Upper lobe of left lung (tissue), 5 donors: ENCODE measurements around the genes CACNA1C and TULP3.

- PRO-cap, 2 experiments: no peak in any of the 2 experiments
- RAMPAGE, long total RNA, 4 experiments: no peak in any of the 4 experiments
Observed at GRCh38 chr12:1384907-1385123, 209.6 kb downstream of the FBXL14 start.

DNA sequence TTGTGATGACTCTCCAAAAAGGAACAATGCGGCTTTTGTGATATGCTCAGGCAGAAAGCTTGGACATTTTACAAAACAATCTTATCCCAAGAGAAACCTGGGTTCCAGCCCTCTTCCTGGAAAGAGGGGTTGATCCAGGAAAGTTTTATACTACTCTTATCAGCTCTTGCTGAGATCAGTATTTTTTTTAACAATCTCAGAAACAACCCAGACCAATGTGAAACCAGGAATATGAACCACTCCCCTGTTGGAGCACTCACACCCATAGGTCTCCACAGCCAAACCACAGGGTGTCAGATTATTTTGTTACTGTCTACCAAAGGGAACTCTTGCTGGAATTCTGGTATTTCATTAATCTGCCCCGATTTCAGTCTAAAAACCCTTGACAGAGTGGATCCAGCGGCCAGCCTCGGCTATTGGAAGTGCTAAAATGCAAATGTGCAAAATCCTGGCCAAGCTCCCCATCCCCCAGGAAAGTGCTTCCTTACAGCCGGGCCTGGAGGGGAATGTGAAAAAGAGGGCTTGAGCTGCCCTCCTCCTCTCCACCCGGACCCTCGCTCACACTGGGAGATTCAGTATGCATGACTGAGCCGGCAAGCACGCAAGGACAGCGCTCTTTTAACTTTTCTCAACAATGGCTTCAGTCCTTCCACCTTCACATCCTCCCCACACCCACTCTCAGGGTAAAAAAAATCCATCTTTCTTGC lies 4.0 kb downstream of the FBXL14 start:
- PRO-cap, 2 experiments: no peak in any of the 2 experiments
- RAMPAGE, long total RNA, 4 experiments: no peak in any of the 4 experiments

- PRO-cap, 2 experiments: no peak in any of the 2 experiments
- RAMPAGE, long total RNA, 4 experiments: no peak in any of the 4 experiments
Observed at GRCh38 chr12:1639616-1640182, 10.7 kb downstream of the WNT5B start.

DNA sequence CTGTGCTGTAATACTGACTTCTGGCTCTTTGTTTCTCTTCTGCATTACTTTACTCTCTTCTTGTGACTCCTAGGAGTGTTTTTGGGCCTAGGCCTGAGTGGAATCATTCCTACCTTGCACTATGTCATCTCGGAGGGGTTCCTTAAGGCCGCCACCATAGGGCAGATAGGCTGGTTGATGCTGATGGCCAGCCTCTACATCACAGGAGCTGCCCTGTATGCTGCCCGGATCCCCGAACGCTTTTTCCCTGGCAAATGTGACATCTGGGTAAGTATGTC lies 36.6 kb upstream of the LRTM2 start:
- PRO-cap, 2 experiments: no peak in any of the 2 experiments
- RAMPAGE, long total RNA, 4 experiments: no peak in any of the 4 experiments

DNA sequence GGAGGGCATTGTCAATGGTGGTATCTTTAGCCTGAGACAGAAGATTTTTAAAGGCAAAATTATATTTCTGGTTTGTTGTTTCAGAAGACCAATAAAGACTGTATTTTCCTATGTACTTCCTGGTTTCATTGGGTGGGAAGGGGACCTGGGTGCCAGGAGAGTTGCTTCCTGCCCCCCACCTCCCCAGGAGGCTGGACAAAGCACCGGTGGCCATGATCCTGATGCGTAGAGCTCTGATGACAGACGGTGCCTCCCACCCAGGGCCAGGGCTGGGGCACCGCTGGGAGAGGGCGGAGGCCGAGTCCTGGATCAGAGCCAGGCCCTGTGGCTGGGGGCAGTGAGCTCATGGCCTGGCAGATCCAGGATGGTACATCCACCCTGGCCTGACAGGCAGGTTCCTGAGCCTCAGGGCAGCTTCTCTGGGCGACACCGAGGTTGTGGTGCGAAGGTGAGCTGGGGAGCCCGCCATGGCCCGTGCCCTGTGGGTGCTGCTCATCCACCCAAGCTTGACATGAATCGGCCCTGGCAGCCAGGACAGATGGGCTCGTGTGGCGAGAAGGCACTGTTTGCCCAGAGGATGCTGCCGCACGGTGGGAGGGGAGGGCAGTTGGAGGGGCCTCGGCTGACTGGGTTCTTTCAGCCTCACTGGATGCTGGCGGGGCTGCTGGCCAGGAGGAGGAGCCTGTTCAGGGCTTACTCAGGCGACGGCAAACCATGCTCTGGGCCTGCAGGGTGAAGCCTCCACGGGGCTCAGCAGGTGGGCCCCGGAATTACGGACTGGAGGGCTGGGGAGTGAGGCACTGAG lies 16.5 kb downstream of the LRTM2 start:
- PRO-cap, 2 experiments: no peak in any of the 2 experiments
- RAMPAGE, long total RNA, 4 experiments: no peak in any of the 4 experiments

- PRO-cap, 2 experiments: no peak in any of the 2 experiments
- RAMPAGE, long total RNA, 4 experiments: no peak in any of the 4 experiments
Observed at GRCh38 chr12:2027235-2027737, 23.0 kb upstream of the DCP1B start.

- PRO-cap, 2 experiments: peak in 1 of 2 experiments; most common plus-strand start chr12:2053025 (in 1)
- RAMPAGE, long total RNA, 4 experiments: start-site peak on the plus strand in 1 of 4 experiments, at chr12:2053037-2053565 at its widest, 13 reads per replicate
Observed at GRCh38 chr12:2052915-2053700, at the start of gene CACNA1C. Gene CACNA1C, plus strand, starts transcription at chr12:2052987.

- PRO-cap, 2 experiments: no peak in any of the 2 experiments
- RAMPAGE, long total RNA, 4 experiments: no peak in any of the 4 experiments
Observed at GRCh38 chr12:2248744-2249524, 196.1 kb downstream of the CACNA1C start.

GRCh38 chr12:2250733-2251255 lies 198.0 kb downstream of the CACNA1C start:
- PRO-cap, 2 experiments: no peak in any of the 2 experiments
- RAMPAGE, long total RNA, 4 experiments: no peak in any of the 4 experiments

DNA sequence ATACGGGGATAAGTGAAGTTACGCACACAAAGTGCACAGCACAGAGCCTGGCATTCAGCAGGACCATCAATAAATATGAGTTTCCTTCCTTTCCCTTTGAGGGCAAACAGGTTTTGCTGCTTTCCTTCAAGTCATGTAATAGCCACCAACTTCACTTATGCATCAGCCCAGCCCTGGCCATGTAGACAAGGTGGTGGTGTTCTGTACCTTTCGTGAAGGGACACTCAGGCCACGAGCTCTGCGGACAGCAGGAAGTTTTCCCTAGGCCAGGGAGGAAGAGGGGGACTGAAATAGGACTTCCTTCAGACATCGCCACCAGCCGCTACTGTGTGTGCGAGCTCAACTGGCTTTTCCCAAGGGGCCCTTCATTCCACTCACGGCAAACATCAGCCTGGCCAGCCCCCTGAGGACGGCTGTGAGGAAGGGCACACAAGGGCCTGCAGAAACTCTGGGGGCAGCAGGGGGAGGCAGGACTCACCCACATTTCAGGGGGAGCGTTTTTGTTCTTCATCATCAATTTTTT lies 272.9 kb downstream of the CACNA1C start:
- PRO-cap, 2 experiments: no peak in any of the 2 experiments
- RAMPAGE, long total RNA, 4 experiments: no peak in any of the 4 experiments

GRCh38 chr12:2335452-2336268 lies 282.9 kb downstream of the CACNA1C start:
- PRO-cap, 2 experiments: no peak in any of the 2 experiments
- RAMPAGE, long total RNA, 4 experiments: no peak in any of the 4 experiments

DNA sequence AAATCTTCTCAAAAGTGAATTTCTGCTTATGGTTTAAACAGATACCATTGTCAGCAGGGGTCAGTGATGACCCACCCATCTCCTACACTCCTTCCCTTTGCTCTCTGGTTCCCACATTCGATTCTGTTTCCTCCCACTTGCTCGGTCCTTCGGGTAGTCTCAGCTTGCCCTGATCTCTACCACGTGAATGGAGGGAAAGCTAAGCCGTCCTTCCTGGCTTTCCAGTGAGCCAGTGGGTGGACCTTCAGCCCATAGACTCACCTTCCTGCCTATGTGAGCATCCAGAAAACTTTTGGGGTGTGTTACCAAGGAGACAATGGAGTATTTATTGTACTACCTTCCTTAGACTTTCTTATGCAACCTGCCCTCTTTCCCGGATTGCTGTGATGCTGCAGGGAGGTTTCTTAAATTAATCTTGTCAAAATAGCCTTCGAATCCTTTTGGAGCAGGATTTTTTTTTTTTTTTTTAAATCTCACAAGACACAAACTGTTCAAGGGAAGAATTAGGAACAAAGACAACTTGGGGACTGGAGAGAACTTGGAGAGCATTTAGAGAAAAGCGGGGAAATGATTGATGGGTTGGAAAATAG lies 306.4 kb downstream of the CACNA1C start:
- PRO-cap, 2 experiments: no peak in any of the 2 experiments
- RAMPAGE, long total RNA, 4 experiments: no peak in any of the 4 experiments

GRCh38 chr12:2376690-2377319 lies 324.0 kb downstream of the CACNA1C start:
- PRO-cap, 2 experiments: no peak in any of the 2 experiments
- RAMPAGE, long total RNA, 4 experiments: no peak in any of the 4 experiments

DNA sequence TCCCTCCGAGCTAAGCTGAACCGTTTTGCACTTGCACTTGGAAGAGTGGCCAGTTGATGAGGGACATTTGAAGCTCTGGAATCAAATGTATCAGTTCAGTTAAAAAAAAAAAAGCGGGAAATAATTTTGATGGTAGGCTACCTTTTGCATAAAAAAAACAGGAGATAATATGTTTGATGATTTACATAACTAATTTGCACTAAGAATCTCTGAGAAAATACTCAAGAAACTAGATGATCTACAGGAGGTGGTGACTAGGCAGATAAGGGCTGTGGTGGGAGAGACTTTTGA lies 118.2 kb upstream of the FKBP4 start:
- PRO-cap, 2 experiments: no peak in any of the 2 experiments
- RAMPAGE, long total RNA, 4 experiments: no peak in any of the 4 experiments

GRCh38 chr12:2690705-2691609 lies 103.8 kb upstream of the FKBP4 start:
- PRO-cap, 2 experiments: no peak in any of the 2 experiments
- RAMPAGE, long total RNA, 4 experiments: no peak in any of the 4 experiments

DNA sequence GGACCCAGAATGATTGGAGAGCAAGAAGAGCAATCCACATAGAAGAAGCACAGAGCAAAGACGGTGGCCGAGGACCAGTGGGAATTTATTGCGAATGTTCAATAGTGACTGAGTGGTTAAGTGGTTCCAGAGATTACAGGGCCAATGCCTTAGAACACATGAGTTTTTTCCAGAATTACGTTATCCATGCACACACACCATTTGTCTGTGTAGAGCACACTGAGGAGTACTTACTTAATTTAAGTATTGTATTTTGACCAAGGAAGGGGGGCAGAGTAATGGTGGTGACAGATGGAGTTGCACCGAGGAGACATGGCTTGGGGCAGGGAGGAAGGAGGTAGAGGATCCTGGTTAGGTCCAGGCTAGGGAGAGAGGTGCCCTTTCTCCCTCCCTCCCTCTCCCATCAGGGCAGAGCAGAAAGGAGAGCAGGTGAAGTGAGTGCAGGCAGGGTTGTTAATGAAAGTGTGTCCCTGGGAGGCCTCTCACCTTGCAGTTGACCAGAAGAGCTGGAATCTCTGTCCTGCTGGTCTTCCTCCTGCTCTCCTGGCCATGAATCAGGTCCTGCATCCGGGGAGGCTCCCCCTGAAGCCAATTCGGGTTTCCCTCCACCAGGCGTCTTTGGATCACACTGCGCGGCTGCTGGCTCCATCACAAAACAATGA lies 4.5 kb downstream of the NRIP2 start:
- PRO-cap, 2 experiments: no peak in any of the 2 experiments
- RAMPAGE, long total RNA, 4 experiments: no peak in any of the 4 experiments

DNA sequence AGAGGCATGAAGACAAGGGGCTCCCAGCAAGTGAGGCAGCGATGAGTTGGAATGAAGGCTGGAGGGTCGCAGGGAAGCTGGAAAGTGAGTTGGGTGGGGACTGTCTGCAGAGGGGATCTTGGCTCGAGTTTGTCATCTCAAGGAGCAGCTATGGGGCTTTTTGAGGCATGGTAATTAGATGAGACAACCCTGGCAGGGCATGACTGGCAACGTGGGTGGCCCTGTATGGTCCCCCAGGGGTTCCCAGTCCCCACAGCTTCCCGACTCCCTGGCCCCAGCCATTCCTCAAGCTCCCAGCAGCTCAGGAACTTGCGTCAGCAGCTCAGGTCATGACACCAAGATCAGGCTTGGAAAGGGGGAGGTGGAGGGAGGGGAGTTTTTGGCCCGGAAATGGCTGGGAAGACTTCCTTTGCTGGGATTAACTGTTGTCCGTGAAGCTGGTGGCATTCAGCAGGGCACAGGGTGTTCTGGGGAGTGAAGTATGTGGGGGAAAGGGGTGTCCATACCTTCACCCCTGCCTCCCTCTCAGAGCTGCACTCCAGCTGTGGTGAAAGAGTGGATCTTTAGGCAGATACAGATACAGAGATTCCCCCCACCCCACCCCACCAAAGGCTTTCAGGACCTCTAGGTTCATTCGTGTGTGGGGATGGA lies 10.4 kb upstream of the NRIP2 start:
- PRO-cap, 2 experiments: no peak in any of the 2 experiments
- RAMPAGE, long total RNA, 4 experiments: no peak in any of the 4 experiments

GRCh38 chr12:2854883-2855633 lies 1.8 kb downstream of the TEX52 start:
- PRO-cap, 2 experiments: no peak in any of the 2 experiments
- RAMPAGE, long total RNA, 4 experiments: no peak in any of the 4 experiments

DNA sequence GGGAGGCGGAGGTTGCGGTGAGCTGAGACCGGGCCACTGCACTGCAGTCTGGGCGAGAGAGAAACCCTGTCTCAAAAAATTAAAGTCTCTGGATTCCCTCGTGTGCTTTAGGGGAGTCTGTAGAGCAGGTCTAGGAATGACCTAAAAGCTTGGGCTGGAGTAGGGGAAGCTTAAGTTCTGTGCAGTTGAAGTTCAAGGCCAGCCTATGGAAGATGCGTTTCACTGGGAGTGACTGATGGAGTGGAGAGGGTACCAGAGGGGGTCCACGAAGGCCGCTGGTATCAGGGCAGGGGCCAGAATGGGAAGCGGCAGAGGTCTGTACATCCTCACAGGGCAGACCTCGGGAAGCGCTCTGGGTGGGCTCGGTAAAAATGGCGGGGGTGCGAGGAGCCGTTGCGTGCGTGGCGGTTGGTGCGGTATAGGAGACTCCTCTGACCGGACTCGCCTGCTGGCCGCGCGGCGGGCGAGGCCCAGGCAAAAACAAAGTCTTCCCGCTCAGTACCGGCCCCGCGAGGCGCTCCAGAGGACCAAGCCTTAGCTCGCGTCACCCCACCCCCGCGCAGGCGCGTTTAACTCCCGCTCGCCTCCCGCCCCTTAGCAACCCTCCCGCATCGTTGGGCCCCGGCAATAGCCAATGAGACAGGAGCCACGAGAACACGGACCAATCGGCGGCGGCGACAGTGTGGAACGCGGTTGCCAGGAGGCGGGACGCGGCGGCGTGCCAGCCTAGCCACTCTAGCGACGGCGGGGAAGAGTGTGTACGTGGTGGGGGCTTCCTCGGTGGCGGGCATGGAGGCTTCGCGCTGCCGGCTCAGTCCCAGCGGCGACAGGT lies at the start of gene TULP3:
Gene TULP3, plus strand, starts transcription at position 733 of the 832 bp plus-strand sequence.
- PRO-cap, 2 experiments: peak in 2 of 2 experiments; most common plus-strand start position 733 of the sequence (in 1); most common minus-strand start position 541 of the sequence (in 1)
- RAMPAGE, long total RNA, 4 experiments: start-site peak on the plus strand in 4 of 4 experiments, centred at positions 743 to 758 of the sequence, 25 to 116 reads per replicate

GRCh38 chr12:2977601-2978167 lies 18.5 kb downstream of the TEAD4 start:
- PRO-cap, 2 experiments: peak in 1 of 2 experiments; most common plus-strand start chr12:2977769 (in 1)
- RAMPAGE, long total RNA, 4 experiments: no peak in any of the 4 experiments